GM12892 (cell line): ENCODE data around the genes RWDD3 and LRRC39.

- RRBS = no CpG with 5 or more reads among the region's 11 CpGs
These were observed 575 bp upstream of the TLCD4 start for GRCh38 chr1:95116494-95117065.

GRCh38 chr1:95118628-95119073, 1.5 kb downstream of the TLCD4 start:
- RRBS = no CpG with 5 or more reads among the region's 10 CpGs

GRCh38 chr1:95233766-95234921, at the start of gene RWDD3:
TSS of gene RWDD3 (plus strand) at chr1:95234210.
- RRBS = 0% methylated on average over 5 of the region's 86 CpGs

DNA sequence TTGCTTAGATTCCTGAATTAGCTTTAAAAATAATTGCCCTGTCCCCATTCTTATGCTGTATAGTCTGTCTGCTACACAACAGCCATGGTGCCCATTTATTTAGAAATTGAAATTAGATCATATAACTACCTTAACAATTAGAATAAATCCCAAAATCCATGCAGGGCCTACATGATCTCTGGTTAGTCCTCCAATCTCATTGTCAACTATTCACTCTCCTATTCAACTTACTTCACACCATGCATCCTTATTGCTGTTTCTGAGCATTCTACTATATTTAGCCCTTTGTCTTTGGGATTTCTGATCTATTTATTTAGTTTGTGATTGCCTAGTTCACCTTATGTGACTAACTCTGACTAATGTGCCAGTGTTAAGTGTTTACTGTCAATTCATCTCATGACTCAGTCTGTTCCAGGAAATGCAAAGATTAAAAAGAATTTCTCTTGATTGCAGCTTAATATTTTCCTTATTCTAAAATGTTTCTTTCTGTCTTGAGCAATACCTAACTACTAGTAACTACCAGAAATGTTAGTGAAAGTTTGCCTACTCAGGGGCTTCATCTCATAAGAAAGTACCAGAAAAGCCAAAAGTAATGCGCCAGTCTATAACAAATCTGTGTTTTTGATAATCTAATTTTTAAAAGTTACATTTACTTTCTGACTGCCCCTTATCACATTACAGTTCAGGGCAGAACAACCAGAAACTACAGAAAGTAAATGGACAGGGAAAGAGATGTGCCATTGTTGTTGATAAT, 556.3 kb downstream of the PTBP2 start:
- RRBS = no CpG with 5 or more reads among the region's 1 CpG

- RRBS = 1% methylated on average over 12 of the region's 33 CpGs
These were observed 133.4 kb upstream of the DPYD start for GRCh38 chr1:98054169-98054710.

GRCh38 chr1:98388443-98389097, 273.0 kb upstream of the SNX7 start:
- RRBS = no CpG with 5 or more reads among the region's 4 CpGs

GRCh38 chr1:98733235-98733941, 71.9 kb downstream of the SNX7 start:
- RRBS = no CpG with 5 or more reads among the region's 6 CpGs

- RRBS = no CpG with 5 or more reads among the region's 4 CpGs
These were observed 41.1 kb upstream of the PLPPR5 start for GRCh38 chr1:99045794-99046032.

GRCh38 chr1:99562958-99563259, 83.0 kb upstream of the PALMD start:
- RRBS = no CpG with 5 or more reads among the region's 2 CpGs

DNA sequence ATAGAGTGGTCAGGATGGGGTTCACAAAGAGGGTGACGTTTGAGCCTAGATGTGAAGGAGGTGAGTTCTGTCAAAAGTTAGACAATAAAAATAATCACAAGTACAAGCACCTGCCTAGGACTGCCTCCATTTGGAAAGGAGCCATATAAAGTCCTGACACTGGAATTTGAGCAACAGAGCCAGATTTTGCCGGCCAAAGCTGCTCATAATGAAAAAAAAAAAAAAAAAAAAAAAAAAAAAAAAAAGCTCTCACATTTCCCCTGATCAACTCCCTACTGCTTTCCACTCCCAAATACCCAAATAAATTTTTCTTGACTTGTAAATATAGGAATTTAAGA, 4.1 kb downstream of the PALMD start:
- RRBS = no CpG with 5 or more reads among the region's 2 CpGs

DNA sequence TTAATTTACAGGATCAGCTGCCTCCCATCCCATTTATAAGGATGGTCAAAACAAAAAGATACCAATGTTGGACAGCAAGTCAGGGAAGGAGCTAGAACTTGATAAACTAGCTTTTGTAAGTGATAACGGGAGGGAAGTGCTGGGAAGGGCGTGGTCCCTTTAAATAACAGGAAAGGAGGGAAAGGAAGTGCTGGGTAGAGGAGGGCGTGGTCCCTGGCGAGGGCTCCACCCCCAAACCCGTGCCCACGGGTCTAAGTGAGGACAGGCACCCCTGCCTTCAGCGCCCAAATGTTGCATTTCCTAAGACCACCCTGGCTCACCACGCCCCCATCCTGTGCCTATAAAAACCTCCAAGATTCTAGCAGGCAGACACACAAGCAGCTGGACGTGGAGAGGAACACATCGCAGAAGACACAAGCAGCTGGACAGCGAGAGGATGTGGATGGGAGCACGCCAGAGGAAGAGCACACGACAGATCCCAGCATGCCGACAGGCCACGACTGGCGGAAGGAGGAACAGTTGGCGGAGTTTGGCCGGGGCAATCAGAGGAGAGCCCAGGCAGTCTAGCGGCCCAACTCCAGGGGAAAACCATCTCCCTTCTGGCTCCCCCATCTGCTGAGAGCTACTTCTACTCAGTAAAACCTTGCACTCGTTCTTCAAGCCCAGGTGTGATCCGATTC, 58.5 kb downstream of the PALMD start:
- RRBS = no CpG with 5 or more reads among the region's 21 CpGs

DNA sequence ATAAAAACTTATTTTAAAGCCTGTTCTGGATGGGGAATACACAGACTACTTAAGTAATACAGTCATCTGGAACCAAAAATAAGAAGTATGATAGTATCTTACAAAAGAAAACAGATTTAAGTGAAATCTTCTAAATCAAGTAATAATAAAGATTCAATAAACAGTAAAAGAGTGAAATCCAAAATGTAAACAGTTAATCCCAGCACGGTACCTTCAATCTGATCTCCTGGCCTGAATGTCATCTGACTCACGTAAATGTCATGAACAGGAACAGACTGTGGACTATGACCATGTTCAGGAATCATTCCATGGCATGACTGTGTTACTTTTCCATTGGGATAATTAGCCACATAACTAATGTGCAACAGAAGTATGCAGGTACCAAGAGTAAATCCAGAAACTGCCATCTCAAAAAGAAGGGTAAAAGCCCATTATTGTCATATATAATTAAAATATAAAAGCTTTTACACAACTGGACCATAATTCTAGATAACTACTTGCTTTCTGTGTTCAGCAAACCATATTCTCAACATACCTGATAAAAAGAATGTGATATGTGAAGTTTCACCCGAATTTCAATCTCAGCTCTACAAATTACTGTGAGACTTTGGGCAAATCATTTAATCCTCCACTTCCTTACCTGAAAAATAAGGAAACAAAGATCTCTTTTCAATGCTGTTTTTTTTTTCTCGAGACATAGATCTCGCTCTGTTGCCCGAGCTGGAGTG, 17.9 kb downstream of the FRRS1 start:
- RRBS = no CpG with 5 or more reads among the region's 6 CpGs

DNA sequence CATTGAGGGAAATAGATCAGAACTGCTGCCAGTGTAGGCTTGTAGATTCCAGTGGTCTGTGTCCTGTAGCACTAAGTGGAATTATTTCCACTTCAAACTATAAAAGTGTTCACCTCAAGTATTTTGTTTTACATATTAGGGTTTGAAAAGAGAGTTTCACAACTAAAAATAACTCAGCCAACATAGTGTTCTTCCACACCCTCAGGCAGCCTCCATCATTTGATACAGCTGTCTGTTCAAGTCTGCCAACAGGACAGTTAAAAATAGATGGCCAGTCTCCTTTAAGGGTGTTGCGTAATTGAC, 31.9 kb upstream of the AGL start:
- RRBS = no CpG with 5 or more reads among the region's 1 CpG

DNA sequence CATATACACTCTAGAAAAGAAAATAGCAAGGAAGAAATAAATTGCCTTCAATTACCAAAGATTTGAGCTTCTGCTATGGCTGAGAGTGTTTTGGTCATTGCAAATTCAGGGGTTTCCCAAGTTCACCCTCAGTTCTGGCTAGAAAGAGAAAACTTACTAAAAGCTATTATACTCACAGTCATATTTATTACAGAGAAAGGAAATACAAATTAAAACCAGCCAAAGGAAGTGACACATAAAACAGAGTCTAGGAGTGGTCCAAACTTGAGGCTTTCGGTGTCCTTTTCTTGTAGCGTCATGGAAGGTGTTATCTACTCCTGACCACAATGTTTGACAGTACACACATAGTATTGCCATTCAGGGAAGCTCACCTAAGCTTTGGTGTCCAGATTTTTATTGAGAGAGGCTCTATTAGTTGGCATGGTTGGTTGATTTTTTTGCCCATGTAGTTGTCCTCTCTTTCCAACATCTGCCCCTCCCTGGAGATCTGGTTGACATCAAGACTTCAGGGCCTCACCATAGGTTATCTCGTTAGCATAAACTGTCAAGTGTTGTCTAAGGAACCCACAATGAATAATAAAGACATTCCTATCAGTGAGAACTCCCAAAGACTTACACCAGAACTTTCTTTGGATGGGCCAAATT, 9.1 kb upstream of the MFSD14A start:
- RRBS = no CpG with 5 or more reads among the region's 3 CpGs

GRCh38 chr1:100039080-100039510, 1.2 kb downstream of the MFSD14A start:
- RRBS = no CpG with 5 or more reads among the region's 10 CpGs

DNA sequence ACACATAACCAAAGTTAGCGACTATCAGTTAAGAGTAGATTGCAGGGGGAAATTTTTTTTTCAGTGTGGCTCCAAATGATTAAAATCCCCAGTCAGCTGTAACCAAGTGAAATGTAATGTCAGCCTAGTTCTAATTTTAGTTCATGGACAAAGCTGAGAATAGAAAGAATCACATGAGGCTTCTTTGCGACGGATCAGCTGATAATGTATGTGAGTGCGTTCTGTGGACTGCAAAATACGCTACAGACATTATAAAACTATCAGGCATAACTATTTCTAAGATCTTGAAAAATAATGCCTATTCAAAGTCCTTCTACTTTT, at the start of gene LRRC39:
TSS of gene LRRC39 (minus strand) at position 121 of the 321 bp plus-strand sequence.
- RRBS = no CpG with 5 or more reads among the region's 5 CpGs

GRCh38 chr1:100353020-100353517, 763 bp downstream of the CDC14A start:
- RRBS = 1% methylated on average over 4 of the region's 27 CpGs

DNA sequence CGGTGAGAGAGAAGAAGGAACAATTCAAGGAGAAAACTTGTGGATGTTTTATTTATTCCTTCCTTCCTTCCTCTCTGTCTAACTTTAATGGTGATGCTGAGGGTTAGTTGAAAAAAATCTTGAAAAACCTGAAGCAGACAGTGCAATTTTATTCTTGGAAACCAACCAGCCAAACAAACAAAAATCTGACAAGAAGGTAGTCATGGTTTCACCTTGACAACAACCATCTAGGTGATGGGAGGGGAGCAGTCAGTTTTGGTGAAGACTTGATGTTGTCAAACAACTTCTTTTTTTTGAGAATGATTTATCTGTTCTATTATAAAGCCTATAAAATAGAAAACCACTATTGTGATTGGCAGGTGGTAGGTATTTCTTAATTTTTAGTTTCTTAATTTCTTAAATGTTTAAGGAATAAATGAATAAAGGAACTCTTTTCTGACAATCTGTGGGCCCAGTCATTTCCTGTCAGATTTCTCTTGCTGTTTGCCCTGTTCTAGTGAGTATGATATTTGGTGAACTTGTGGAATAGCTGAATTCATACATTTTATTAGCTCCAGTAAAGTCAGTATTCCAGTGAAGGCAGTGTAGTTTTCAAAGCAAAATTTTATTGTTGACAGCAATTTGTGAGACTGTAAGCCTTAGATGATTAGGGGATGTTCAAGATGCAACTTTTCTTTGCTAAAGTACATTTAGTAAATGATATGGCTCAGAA, 92.2 kb upstream of the GPR88 start:
- RRBS = no CpG with 5 or more reads among the region's 1 CpG

DNA sequence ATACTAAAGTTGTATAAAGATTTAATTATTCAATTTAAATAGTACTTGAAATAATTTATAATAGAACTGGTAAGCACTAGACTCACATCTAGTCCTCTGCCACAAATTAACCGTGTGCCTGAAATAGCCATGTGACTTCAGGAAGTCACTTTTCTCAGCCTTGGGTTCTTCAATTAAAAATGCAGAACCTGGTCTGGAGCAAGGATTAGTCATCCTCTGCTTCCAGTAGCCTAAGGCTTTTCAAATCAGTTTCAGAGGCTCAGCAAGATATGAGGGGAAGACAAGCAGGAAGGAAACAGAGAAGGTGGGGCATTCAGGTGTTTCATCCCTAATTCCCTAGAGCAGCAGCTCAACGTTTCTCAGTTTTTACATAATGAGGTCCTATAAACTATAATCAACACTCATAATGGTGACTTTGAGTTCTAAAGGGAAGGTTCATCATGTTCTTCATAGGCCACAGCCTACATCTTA, 23.0 kb downstream of the DPH5 start:
- RRBS = no CpG with 5 or more reads among the region's 2 CpGs

- RRBS = no CpG with 5 or more reads among the region's 9 CpGs
These were observed 2.6 kb downstream of the S1PR1 start for GRCh38 chr1:101239471-101239691.